SK-MEL-5 (cell line): ENCODE measurements around a stretch of chr4.

DNA sequence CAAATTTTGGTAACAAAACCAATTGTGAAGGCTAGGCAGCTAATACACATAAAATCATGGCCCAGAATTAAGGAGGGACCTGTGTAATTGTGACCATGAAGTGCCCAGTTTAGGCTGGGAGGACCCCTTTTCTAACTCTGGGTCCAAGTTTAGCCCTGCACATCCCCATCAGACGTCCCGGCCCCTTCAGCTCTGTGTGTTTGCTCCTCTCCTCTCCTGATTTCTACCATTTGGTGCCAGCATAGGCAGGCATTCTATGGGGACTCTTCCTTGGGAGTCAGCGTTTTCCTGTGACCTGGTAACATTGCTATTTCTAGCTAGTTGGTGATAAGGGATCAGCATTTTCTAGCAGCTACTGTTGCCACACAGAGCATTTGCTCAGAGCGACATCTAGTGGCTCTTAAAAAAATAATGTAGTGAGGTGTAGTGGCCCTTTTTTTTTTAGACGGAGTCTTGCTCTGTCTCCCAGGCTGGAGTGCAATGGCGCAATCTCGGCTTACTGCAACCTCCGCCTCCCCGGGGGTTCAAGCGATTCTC, 54.1 kb downstream of the PPEF2 start:
RAMPAGE:
- cytosol, long total RNA: no peak
- long total RNA: no peak
- nucleus, long total RNA: no peak

GRCh38 chr4:75919891-75920315, 17.7 kb upstream of the PPEF2 start:
RAMPAGE:
- cytosol, long total RNA: no peak
- long total RNA: no peak
- nucleus, long total RNA: no peak

DNA sequence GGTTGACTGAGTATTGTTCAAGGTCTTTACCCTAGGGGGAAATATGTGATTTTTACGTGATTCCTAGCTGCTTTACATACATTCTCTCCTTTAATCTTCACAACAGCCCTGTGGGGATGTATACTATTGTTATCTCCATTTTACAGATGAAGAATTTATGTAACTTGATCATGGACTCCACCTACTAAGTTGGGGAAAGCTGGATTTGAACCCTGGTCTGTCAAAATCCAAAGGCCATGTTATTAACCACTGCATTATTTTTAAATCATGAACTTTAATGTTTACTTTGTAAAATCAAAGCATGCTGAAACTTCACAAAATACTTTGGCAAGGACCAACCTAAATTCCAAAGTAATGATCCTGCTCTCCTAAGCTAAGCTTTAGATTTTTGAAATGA, 26.1 kb downstream of the FAM47E start:
RAMPAGE:
- cytosol, long total RNA: no peak
- long total RNA: no peak
- nucleus, long total RNA: no peak

GRCh38 chr4:76305609-76305841, 1.0 kb upstream of the STBD1 start:
RAMPAGE:
- cytosol, long total RNA: no peak
- long total RNA: no peak
- nucleus, long total RNA: no peak

DNA sequence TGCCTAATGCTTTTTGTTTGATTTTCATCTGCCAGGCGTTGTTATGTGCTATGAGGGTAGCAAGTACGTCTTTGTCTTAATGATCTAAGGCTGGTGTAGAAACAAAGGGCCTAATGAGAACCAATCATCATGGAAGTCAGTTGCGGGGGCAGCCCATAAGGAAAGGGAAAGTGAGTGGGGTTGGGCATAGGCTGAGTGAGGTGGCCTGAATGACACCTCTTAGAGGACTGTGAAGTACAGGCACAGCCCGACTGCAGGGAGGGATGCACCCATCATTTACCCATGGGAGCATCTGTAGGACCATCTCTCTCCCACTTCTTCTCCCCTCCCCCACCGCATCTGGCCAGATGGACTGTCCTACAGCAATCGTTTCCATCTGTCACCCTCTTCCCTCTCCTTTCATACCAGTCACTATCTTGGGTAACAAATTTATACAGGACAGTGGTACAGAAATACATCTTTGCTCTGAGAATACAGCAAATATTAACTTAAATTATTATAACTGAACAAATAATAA, 4.1 kb downstream of the STBD1 start:
RAMPAGE:
- cytosol, long total RNA: no peak
- long total RNA: no peak
- nucleus, long total RNA: no peak

RAMPAGE:
- cytosol, long total RNA: no peak
- long total RNA: no peak
- nucleus, long total RNA: no peak
Observed at GRCh38 chr4:76569621-76570951, 135.1 kb downstream of the SHROOM3 start.

GRCh38 chr4:76579908-76580600, 145.0 kb downstream of the SHROOM3 start:
RAMPAGE:
- cytosol, long total RNA: no peak
- long total RNA: no peak
- nucleus, long total RNA: no peak

DNA sequence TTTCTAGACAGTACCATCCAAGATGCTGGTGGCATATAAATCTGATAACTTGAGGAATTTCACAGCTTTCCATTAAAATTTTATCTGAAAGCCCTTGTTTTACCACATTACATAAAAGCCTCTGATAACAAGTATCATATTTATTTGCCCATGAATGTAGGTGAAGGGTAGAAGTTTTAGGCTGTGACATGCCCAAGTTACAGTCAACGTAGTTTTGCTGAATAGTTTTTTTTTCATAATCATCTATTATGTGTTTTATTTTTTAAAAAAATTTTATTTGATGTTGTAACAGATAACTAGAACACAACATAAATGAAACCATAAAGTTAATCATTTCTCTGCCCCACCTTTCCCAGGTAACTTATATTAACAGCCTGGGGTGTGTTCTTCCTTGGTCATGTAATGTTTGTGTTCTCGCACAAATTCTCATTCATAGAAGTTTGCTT, 215.0 kb downstream of the SOWAHB start:
RAMPAGE:
- cytosol, long total RNA: no peak
- long total RNA: no peak
- nucleus, long total RNA: no peak

DNA sequence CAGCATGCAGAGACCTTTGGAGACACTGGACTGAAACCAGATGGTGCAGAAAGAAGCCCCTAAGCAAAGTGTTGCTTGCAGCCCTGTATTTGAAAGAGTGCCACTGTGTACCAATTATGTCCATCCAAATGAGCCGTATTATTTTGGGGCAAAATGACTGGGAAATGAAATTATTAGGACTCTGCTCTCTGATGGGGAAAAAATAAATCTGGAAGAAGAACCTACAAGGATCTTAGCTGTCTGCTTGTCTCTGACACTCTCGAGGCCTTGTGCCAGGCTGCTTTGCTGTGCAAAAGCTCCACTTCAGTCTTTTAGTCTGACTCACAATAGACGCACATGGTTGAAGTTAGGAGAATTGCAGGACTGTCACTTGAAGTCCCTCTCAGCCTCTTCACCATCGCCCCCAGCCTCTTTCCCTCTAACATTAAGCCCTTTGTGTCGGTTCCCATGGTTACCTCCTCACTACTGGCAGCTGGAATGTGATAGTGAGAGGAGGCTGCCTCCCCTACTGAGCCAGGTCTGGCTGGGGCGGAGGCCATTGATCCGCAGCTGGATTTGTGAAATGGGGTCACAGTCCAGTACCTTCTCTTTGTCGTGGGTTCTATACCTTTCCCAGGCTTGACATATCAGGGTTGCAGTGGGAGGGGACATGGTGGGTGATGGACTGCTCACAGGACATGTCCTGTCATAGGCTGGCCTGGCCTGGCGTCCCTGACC, 201.9 kb downstream of the SOWAHB start:
RAMPAGE:
- cytosol, long total RNA: no peak
- long total RNA: no peak
- nucleus, long total RNA: no peak

GRCh38 chr4:76886791-76887235, 11.1 kb downstream of the SOWAHB start:
RAMPAGE:
- cytosol, long total RNA: no peak
- long total RNA: no peak
- nucleus, long total RNA: no peak

GRCh38 chr4:76948273-76949337, 947 bp upstream of the SEPTIN11 start:
RAMPAGE:
- cytosol, long total RNA: no peak
- long total RNA: no peak
- nucleus, long total RNA: no peak

DNA sequence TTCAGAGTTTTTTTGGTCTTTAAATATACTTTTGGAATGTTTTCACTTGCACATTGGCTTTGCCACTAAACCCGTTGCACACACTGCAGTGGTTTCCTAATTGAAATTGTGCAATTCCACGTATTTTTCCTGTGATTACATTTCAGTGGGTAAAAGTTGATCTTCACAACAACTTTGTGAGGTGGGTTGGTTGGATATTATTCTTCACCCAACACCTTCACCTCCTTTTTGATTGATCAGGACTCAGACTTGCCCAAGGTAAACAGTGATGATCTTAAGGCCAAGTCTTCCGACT, 13.6 kb downstream of the SEPTIN11 start:
RAMPAGE:
- cytosol, long total RNA: no peak
- long total RNA: no peak
- nucleus, long total RNA: no peak

RAMPAGE:
- cytosol, long total RNA: no peak
- long total RNA: no peak
- nucleus, long total RNA: no peak
Observed at GRCh38 chr4:77012705-77013449, 62.9 kb downstream of the CCNI start.

DNA sequence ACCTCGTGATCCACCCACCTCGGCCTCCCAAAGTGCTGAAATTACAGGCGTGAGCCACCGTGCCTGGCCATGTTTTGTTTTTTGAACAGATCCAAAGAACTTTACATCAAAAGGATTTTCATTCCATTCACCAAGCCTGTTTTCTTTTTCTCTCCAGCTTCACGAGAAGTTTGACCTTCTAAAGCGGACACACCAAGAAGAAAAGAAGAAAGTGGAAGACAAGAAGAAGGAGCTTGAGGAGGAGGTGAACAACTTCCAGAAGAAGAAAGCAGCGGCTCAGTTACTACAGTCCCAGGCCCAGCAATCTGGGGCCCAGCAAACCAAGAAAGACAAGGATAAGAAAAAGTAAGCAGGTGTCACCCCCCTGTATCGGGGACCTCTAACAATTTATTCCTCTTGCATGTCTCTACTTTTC, 45.2 kb downstream of the CCNI start:
RAMPAGE:
- cytosol, long total RNA: no peak
- long total RNA: no peak
- nucleus, long total RNA: no peak

DNA sequence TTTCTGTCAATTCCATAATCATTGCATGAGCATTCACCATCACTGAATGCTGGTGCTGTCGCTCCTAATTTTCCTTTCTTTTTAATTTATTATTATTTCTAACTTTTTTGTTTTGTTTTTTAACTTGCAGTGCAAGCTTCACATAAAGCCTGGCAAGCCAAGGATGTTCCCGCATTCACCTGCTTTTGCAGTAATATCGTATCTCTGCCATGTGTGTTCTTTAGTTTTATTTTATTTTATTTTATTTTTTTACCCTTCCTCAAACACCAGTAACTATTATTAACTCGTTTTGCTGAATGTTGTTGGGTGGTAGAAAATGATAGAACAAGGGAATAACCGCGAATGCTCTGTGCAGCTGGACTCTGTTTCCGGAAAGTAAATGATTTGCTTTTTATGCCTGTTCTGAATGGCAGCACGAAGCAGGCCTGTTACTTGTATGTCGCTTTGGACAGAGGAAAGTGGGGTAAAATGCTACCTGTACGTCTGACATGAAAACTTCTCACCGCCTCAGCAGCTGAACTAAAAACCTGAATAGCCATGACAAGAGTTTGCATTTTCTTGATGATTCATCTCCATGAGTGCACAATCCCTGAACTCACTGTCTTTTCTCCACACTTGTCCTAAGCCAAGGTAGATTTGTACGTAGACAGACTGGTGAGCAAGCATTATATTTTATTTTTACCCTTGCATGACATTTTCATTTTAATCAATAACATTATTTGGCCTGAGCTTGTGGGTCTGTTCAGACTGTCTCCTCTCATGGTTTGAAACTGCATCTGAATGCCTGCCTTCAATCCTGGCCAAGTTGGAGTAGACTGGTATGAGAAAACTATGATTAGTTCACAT, 41.2 kb downstream of the CCNI start:
RAMPAGE:
- cytosol, long total RNA: no peak
- long total RNA: no peak
- nucleus, long total RNA: no peak

DNA sequence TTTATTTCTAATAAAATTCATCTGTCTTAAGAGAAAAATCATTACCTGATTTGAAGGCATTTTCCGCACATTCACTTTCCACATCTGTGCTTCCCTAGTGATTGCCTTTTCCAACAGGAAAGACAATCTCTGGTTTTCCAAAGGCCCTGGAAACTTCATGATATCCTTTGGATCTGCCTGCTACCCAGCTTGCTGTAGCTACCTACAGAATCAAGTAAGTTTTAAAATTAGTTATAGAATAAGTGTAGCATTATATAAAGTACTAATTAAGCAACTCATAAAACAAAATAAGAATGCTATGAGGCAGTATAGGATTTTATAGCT, 9.6 kb downstream of the CCNI start:
RAMPAGE:
- cytosol, long total RNA: no peak
- long total RNA: no peak
- nucleus, long total RNA: no peak

GRCh38 chr4:77074329-77074648, 1.5 kb downstream of the CCNI start:
RAMPAGE:
- cytosol, long total RNA: no peak
- long total RNA: no peak
- nucleus, long total RNA: no peak

DNA sequence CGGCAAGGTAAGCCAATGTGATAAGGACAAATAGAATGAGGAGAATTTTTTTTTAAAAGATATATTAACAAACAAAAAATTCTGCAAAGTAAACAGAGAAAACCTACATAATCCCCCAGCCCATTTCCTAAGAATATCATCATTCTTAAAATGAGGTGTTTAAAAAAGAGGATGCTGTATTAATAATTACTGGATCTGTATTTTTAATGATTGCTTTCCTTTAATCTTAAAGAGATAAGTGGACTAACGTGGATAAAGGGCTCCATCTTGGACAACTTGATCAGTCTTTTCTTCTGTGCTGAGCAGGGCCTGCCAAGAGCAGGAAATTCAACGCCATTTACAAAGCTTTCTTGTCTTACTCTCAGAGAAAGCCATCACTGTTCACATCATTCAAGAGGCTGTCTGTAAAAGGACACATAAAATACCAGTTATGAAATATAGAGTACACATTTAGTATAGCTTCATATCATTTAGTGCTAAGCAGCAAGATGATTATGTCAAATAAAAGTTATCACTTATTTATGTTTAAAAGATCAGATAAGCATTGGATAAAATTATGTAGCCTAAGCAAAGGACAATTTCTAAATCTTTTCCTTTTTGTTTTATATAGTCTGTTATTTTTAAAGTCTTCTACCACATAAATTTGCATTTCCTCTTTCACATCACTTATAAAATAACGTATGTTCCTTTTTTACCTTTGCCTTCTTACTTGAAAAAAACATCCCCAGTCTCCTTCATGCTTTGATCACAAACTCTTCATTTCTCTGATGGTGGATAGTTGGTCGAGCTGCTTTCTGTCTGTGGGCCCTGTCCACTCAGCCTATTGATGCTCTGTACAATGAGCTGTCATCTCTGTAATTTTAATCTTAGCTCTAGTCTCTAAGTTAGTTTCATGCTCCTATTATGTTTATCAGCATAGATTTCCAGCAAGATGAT, 2.2 kb upstream of the CCNG2 start:
RAMPAGE:
- cytosol, long total RNA: no peak
- long total RNA: no peak
- nucleus, long total RNA: no peak

GRCh38 chr4:77193306-77194073, 36.5 kb downstream of the CCNG2 start:
RAMPAGE:
- cytosol, long total RNA: no peak
- long total RNA: no peak
- nucleus, long total RNA: no peak

DNA sequence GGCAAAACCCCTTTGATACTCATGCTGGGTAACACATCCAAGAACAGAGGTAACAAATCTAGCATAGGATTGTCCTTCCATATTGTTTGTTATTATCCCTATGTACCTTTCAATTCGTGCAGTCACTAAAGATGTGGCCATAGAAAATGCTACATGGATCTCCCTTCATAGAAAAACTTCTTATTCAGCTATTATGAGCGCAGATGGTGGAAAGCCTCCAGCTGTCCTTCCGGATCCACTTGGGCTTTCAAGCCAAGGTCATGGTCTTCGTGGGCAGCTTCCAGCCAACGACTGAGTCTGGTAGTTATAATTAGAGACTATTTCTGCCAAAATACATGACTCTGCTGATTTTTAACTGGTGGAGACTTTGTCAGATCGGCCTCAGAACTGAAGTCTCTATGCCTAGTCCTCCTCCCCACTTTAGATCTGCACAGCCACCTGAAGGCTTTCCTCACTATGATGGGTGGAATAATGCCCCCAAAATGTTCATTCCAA, 171.4 kb upstream of the CXCL13 start:
RAMPAGE:
- cytosol, long total RNA: no peak
- long total RNA: no peak
- nucleus, long total RNA: no peak